Mesenchymal stem cell of the bone marrow (primary cell): Measurements from ENCODE around the genes SLC25A36 and RASA2.

- CAGE, long polyA plus RNA: no peak
These were observed 41.5 kb upstream of the MRPS22 start for GRCh38 chr3:139302166-139302946.

- CAGE, long polyA plus RNA: no peak
These were observed 15.9 kb downstream of the COPB2 start for GRCh38 chr3:139373516-139374053.

DNA sequence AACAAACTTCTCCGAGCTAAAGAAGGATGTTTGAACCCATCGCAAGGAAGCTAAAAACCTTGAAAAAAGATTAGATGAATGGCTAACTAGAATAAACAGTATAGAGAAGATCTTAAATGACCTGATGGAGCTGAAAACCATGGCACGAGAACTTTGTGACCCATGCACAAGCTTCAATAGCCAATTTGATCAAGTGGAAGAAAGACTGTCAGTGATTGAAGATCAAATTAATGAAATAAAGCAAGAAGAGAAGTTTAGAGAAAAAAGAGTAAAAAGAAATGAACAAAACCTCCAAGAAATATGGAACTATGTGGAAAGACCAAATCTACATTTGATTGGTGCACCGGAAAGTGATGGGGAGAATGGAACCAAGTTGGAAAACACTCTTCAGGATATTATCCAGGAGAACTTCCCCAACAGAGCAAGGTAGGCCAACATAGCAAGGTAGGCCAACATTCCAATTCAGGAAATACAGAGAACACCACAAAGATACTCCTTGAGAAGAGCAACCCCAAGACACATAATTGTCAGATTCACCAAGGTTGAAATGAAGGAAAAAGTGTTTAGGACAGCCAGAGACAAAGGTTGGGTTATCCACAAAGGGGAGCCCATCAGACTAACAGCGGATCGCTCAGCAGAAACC is 16.4 kb upstream of the COPB2 start:
- CAGE, long polyA plus RNA: no peak

- CAGE, long polyA plus RNA: no peak
These were observed 15.0 kb upstream of the RBP2 start for GRCh38 chr3:139491268-139491721.

GRCh38 chr3:140310209-140310643 is 367.6 kb upstream of the TRIM42 start:
- CAGE, long polyA plus RNA: no peak

DNA sequence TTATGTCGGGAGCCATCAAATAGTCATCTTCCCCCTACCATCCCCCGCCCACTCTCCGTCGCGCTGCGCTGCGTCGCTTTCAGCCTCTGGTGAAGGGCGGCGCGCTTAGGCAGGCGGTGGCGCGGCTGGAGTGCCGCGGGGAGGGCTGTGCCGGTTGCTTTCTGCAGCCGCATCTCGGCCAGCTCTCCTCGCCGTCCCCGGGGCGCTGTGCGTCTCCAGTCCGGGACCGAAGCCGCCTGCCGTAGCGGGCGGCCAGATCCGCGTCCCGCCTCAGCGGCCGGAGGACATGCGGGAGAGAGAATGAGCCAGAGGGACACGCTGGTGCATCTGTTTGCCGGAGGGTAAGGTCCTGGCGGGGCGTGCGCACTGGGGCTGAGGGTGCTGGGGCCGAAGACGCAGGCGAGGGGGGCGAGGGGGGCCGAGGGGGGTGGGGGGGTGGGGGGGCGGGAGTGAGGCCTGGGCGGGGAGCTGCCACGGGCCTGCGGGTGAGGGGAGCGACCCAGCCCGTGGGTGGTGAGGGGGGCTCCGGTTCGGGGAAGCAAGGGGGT is at the start of gene SLC25A36:
TSS of gene SLC25A36 (plus strand) at position 82 of the 548 bp plus-strand sequence.
- CAGE, long polyA plus RNA: no peak

DNA sequence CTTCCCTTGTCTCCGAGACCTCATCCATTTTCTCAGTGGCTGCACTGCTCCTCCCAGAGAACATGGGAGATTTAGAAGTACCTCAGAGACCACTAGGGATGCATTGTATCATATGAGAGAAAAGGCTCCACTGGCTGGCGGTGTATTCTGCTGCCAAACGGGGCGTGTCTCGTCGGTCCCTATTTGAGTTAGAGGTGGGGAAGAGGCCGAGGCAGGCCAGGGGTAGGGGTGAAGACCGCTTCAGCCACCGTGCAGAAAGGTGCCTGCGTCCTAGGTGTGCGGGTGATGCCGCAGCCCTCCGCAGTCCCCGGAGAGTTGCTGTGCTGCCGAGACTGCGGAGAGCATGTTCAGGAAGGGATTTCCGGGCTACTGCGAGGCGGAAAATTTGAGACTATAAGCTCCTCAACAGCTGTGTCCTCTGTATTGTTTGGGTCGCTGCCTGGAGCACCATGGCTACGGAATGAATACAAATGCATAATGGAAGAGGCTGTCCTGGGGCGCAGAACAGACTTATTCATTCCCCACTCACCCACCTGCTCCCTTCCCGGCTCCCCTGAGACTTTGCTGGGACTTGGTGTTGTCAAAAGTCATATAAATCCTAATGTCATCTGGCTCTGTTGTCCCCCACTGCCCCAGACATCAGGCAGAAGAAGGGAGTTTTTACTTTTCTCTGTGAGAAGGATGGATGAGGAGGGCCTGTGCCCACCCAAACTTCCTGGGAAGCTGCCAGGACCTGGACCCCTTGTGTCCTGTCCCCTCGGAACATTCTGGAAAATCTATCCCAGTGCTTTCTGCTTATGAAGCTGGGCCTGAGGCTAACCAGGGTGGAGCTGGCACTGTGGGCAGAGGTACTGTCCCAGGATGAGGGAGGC is 44.0 kb downstream of the SPSB4 start:
- CAGE, long polyA plus RNA: no peak

- CAGE, long polyA plus RNA: no peak
These were observed 60.7 kb downstream of the PXYLP1 start for GRCh38 chr3:141292067-141292923.

- CAGE, long polyA plus RNA: no peak
These were observed 65.9 kb upstream of the ZBTB38 start for GRCh38 chr3:141302280-141302979.

DNA sequence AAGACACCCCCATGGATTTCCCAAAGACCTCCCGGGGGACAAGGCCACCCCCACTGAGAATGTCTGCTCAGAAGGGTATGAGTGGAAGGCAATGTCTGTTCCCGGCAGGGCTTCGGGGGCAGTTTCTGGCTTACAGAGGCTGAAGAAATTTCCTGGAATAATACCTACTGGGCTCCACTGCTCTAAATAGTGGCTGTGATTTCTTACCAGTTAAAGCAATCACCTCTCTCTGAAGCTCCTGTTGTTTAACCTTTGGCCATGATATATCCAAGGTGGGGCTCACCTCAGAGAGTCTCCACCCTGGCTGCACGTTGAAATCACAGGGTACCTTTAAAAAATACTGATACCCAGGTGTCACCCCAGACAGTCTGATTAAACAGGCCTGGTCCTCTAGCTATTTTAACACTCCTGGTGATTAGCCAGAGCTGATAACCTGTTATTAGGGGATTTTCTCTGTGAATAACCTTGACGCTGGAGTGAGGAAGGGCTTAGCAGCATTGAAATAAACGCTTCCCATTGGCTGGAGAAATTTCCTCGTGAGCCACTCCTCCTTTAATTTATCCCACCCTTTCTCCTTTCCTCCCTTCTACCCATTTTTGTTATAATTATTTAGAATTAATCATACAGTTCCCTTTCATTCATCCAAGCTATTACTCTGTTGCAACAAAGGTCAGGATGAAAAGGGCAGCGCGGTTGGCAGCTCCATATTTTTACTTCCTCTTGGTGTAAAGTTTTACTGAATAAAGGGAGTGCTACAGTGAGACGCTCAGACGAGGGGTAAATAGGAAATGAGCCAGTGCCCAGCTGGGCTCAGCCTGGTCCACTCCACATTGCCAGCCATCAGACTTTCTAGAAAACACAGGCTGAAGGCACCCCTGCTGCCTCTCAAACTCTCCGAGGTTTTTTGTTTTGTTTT is 22.2 kb upstream of the ZBTB38 start:
- CAGE, long polyA plus RNA: no peak

GRCh38 chr3:141399899-141400959 is 31.9 kb downstream of the ZBTB38 start:
- CAGE, long polyA plus RNA: no peak

DNA sequence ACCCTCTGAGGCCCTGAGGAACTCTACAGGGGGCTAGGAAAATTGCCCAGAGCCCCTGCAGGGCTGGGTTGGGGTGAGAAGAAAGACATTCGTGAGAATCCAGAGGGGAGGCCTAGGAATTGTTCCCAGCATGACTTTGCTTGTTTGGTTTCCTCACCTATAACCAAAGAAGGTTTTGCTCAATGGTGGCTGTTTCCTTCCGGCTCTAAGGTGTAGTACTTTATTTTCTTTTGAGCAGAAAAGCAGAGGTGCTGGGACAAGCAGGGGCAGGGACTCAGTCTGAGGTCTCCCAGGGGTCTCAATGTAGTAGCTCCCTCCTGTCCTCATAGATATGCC is 41.5 kb downstream of the ZBTB38 start:
- CAGE, long polyA plus RNA: no peak

GRCh38 chr3:141412056-141412725 is 43.9 kb downstream of the ZBTB38 start:
- CAGE, long polyA plus RNA: no peak

DNA sequence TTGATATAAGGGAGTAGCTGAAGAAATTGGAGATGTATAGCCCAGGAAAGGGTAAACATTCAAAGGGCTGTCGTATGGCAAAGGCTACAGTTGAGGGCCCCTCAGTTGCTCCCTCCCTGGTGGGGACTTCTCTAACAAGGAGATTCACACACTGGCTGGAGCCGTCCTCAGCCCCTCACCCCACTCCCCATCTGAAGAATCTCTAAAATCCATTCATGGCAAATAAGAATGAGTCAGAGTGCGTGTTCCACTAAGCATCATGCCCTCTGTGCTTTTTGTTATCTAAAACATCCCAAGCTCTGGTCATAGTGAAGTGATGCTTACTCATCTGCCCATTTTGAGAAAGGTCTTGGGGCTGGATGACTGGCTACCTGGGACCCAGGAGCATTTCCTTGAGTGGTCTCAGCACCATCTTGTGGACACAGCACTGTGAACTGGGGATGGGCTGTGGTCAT is 53.2 kb downstream of the ZBTB38 start:
- CAGE, long polyA plus RNA: no peak

- CAGE, long polyA plus RNA: no peak
These were observed 42.6 kb upstream of the RASA2 start for GRCh38 chr3:141444284-141444635.

GRCh38 chr3:141486612-141487477 is at the start of gene RASA2:
Gene RASA2, plus strand, starts transcription at chr3:141487027.
- CAGE, long polyA plus RNA: no peak

GRCh38 chr3:141549460-141550324 is 62.9 kb downstream of the RASA2 start:
- CAGE, long polyA plus RNA: no peak

DNA sequence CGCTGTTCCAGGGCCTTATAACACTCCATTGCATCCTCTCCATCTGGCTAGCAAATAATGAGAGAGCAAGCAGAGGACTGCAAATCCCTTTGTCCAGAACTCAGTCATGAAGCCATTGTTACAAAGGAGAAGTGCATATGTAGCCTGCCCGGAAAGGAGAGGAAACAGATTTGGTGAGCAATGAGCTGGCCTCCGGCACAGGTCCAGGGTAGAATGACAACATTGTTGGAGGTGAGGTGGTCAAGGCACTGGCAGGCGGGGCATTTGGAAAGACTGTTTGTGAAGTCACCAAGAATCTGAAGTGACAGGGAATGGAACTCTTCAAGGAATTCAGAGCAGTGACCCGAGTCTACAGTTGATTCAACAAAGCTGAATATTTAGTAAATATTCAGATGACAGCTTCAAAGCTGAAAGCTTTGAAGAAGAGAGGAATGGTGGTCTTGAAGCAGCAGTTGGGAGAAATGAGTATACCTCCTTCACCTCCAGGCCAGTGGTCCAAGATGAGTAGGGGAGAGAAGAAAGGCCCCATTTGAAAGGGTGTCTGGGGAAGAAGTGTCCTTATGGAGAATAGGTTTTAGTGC is 24.9 kb upstream of the ATP1B3 start:
- CAGE, long polyA plus RNA: no peak

DNA sequence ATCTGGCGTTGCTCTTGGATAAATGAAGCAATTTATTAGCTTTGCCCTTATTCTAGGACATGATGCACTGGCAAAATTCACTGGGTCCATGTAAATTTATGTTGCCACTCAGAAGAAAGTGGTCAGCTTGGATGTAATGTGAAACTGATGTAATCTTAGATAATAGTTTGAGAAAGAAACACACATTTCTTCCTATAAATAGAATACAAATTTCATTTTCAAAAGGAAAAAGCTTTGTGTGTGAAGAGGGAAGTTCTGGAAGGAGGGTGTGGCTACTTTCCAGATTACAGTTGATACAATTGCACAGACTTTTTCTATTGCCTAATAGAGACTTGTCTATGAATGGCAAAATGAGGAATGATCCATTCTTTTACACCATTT is 23.3 kb upstream of the ATP1B3 start:
- CAGE, long polyA plus RNA: no peak

GRCh38 chr3:141888588-141889247 is 12.3 kb downstream of the ATP1B3 start:
- CAGE, long polyA plus RNA: no peak